ENCODE measurements around a stretch of chr7.

DNA sequence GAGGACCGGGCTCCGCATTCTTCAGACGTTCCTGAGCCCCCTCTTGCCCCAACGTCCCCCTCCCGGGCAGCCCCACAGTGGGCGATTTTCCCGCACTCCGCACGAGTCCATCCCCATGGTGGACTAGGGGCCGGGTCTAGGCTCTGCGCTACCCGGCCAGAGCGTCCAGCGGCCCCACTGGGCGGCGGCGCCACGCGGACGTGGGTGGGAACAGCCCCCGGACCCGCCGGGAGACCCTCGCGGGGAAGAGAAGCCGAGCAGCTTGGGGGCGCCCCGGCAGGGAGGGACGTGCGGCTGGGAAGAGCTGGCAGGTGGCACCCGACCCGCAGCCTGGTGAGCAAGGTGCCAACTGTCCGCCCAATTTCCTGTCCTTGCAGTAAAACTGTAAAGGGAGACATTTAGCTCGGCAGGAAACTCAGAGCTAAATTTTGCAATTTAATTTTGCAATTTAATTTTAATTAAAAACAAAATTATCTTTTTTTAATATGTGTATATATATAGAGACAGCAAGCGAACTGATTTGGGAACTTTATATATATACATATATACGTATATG is 166.4 kb downstream of the ACTR3B start:
- PRO-cap, 2 experiments = no peak in any of the 2 experiments

DNA sequence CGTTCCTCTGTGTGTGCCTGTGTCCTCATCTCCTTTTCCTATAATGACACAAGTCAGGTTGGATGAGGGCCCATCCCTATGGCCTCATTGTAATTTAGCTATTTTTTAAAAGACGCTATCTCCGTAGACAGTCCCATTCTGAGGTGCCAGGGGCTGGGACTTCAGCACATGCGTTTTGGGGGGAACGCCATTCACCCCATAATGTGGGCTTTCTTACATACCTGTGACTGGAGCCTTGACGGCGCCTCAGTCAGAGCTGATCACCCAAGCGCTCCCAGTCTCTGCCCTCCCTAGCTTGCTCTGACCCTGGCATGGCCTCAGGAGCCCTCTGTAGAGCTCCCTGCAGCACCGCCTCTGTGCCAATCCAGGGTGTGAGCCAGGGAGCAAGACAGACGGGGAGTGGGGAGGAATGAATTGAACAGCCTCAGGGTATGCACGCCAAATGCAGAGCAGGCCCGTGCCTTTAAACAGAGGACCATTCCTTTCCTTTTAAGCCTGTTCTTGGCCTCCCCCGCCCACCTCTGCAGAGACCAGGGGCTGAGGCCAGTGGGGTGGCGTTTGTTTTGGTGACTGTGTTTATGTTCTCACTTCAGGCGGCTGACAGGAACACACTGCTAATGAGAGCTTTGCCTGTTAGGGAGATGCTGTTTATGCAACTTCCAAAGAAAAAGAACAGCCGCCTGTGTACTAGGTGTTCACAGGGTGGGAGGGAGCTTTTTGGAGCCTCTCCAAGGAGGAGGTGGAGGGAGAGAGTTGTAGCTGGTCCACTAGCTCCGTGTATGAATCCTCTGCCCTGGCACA is 528.2 kb upstream of the DPP6 start:
- PRO-cap, 2 experiments = no peak in any of the 2 experiments

- PRO-cap, 2 experiments = no peak in any of the 2 experiments
Observed at GRCh38 chr7:153665409-153665847, 386.8 kb upstream of the DPP6 start.

GRCh38 chr7:154793957-154794763 is 208.8 kb downstream of the PAXIP1 start:
- PRO-cap, 2 experiments = no peak in any of the 2 experiments

- PRO-cap, 2 experiments = peak in 1 of 2 experiments; most common minus-strand start chr7:154929074 (in 1)
Observed at GRCh38 chr7:154929029-154929265, 74.0 kb downstream of the PAXIP1 start.

- PRO-cap, 2 experiments = no peak in any of the 2 experiments
Observed at GRCh38 chr7:155070448-155070795, 298 bp downstream of the HTR5A start.

DNA sequence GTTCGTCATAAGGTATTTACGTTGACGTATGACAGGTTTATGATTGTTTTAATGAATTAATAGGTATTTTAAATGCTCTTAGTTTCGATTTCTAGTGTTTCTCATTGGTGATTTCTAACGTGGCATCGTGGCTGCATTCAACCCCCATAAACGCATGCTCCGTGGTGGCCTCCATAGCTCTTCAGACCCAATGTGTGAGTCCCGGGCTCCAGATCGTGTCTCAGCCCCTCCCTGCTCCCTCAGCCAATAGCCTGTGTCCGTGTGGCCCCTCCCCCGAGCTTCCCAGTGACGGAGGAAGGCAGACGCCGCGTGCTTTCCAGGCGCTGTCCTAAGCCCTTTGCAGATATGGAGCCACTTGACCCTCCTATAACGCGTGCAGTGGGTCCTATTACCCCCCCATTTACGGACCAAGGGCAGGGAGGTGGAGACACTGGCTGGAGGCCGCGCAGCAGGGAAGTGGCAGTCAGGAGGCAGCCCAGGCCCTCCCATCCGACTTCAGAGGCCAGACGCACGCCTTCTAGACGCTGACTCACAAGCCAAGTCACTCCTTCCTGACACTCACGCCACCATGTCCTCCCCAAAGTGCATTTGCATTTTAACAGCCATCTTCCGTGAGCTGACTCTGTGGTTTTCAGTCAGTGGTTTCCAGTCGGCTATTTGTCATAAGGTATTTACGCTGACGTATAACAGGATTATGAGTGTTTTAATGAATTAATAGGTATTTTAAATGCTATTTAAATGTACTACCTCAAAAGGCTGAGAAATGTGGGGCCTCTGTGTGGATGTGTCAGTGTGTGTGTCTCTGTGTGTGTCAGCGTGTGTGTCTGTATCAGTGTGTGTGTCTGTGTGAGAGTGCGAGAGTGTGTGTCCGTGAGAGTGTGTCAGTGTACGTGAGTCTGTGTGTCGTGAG is 92.3 kb upstream of the INSIG1 start:
- PRO-cap, 2 experiments = peak in 2 of 2 experiments; most common plus-strand start position 544 of the sequence (in 2); most common minus-strand start position 222 of the sequence (in 1)

- PRO-cap, 2 experiments = no peak in any of the 2 experiments
Observed at GRCh38 chr7:155287119-155287618, 10.5 kb upstream of the INSIG1 start.

DNA sequence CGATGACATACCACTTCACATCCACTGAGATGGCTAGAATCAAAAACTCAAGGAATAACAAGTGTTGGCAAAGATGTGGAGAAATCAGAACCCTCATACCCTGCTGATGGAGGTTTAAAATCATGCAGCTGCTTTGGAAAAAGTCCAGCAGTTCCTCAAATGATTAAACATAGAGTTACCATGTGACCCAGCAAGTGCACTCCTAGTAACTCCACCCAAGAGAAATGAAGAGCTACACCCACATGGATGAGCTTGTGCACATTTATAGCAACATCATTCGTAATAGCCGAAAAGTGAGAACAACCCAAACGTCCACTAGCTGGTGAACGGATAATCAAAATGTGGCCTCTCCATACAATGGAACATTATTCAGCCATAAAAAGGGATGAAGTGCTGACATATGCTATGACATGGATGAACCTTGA is 3.6 kb upstream of the INSIG1 start:
- PRO-cap, 2 experiments = no peak in any of the 2 experiments

GRCh38 chr7:155296657-155297345 is 877 bp upstream of the INSIG1 start:
- PRO-cap, 2 experiments = peak in 2 of 2 experiments; most common plus-strand start chr7:155297193 (in 2); most common minus-strand start chr7:155297105 (in 1)

- PRO-cap, 2 experiments = no peak in any of the 2 experiments
Observed at GRCh38 chr7:155300661-155301459, 3.2 kb downstream of the INSIG1 start.

GRCh38 chr7:155374320-155374670 is 76.6 kb downstream of the INSIG1 start:
- PRO-cap, 2 experiments = no peak in any of the 2 experiments

- PRO-cap, 2 experiments = no peak in any of the 2 experiments
Observed at GRCh38 chr7:155381768-155382446, 76.0 kb upstream of the EN2 start.

GRCh38 chr7:155576554-155577207 is 30.3 kb upstream of the CNPY1 start:
- PRO-cap, 2 experiments = no peak in any of the 2 experiments

- PRO-cap, 2 experiments = peak in 1 of 2 experiments; most common minus-strand start chr7:155653966 (in 1)
Observed at GRCh38 chr7:155653641-155654482, 9.4 kb downstream of the RBM33 start.

- PRO-cap, 2 experiments = no peak in any of the 2 experiments
Observed at GRCh38 chr7:155670397-155670879, 26.0 kb downstream of the RBM33 start.

DNA sequence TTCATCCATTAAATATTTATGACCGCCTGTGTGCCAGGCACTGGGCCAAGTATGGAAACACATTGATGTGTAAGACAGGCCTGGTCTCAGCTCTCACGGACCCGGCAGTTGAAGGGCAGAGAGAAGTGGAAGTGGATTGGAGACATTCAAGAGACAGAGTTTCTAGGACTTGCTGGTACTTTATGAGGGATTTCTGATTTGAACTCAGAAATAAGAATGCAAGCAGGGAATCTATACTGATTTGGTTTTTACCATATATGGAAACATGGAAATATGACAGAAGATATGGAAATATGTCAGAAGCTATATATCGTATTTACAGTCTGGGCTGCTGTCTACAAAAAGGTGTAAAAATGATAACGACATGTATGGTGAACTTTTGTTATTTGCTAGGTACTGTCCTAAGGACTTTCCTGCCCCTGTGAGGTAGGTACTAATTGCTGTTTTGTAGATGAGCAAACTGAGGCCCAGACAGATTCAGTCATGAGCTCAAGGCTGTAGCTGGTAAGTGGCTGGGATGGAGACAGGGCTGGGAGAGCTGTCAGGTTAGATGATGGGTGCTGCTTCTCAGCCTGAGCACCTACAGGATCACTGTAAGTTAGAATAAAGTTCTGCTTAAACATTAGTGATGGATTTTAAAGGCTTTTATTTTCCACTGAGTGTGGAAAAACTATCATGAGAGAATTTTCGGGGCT is 82.0 kb downstream of the SHH start:
- PRO-cap, 2 experiments = no peak in any of the 2 experiments

GRCh38 chr7:155787148-155788048 is 24.9 kb downstream of the SHH start:
- PRO-cap, 2 experiments = no peak in any of the 2 experiments

GRCh38 chr7:155804810-155805174 is 7.5 kb downstream of the SHH start:
- PRO-cap, 2 experiments = no peak in any of the 2 experiments

- PRO-cap, 2 experiments = peak in 1 of 2 experiments; most common plus-strand start chr7:155809486 (in 1); most common minus-strand start chr7:155809421 (in 1)
Observed at GRCh38 chr7:155809355-155809596, 3.0 kb downstream of the SHH start.